ENCODE measurements around the gene SPTY2D1.

DNA sequence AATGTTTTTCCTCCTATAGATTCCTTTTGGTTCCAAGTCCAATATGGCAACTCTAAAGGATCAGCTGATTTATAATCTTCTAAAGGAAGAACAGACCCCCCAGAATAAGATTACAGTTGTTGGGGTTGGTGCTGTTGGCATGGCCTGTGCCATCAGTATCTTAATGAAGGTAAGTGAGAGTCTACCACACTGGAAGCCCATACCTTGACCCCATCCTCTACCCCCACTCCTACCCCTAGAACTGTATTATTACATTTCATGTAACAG is 2.4 kb downstream of the LDHA start:
- PRO-cap, 3 experiments: no peak in any of the 3 experiments
- RAMPAGE, long total RNA: no peak

- PRO-cap, 3 experiments: no peak in any of the 3 experiments
- RAMPAGE, long total RNA: no peak
These were observed 4.2 kb upstream of the LDHC start for GRCh38 chr11:18407851-18408438.

GRCh38 chr11:18483797-18484251 is 28.2 kb downstream of the LDHAL6A start:
- PRO-cap, 3 experiments: no peak in any of the 3 experiments
- RAMPAGE, long total RNA: no peak

- PRO-cap, 3 experiments: no peak in any of the 3 experiments
- RAMPAGE, long total RNA: no peak
These were observed 6.1 kb downstream of the MISFA start for GRCh38 chr11:18605323-18606377.

DNA sequence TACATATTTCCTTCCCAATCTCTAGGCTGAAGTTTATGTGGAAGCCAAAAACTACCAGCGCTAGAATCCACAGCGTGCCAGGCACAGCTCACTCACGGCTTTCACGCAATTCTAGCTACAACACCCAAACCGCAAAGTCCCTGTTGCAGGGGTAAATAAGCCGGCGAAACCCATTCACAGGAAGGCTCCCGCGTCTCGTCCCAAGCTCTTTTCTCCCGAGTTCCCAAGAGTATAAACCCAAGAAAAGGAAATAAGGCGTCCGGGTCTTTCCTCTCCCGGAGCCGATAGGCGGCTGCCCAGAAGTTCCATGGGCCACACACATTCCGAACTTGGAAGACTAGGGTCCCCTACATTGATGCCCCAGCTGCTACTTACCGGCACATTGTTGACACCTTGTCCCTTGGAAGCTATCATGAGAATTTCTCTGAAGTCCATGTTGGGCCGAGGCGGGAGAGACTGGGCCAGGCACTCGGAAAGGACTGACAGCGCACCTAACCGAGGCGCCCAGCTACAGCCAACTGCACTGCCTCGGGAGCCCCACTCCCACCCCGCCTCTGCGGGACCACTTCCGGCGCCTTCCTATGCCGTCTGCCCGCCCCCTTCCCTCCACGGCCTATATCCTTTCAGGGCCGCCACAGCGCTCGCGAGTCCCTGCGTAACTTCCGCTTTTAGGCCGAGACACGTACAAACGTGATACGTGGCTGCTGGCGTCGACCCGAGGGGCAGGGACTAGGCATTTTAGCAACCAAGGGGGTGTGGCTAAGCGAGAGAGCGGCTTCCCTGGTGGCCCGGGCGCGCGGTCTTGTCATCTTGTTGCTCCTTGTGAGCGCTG is at the start of gene SPTY2D1:
Gene SPTY2D1 (minus strand): TSS at position 520 of the 832 bp plus-strand sequence.
- PRO-cap, 3 experiments: peak in 3 of 3 experiments; most common plus-strand start position 748 of the sequence (in 2); most common minus-strand start position 556 of the sequence (in 3)
- RAMPAGE, long total RNA: no peak

DNA sequence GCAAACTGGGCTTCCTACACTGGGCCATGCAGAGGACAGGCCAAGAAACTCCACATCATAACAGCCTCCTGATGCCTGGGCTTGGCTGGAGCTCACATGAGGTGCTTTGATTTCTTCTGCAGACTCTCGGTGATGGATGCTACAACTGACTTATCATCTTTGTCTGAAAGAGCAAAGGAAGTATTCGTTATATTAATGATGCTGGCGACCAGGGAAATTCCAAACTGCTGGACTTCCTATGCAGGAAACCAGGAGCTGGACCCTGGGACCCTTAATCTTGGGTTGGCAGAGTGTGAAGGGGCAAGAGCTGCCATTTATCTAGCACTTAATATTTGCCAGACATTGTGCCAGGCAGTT is 5.8 kb downstream of the TMEM86A start:
- PRO-cap, 3 experiments: no peak in any of the 3 experiments
- RAMPAGE, long total RNA: no peak

- PRO-cap, 3 experiments: no peak in any of the 3 experiments
- RAMPAGE, long total RNA: no peak
These were observed 9.0 kb downstream of the TMEM86A start for GRCh38 chr11:18707515-18708096.

DNA sequence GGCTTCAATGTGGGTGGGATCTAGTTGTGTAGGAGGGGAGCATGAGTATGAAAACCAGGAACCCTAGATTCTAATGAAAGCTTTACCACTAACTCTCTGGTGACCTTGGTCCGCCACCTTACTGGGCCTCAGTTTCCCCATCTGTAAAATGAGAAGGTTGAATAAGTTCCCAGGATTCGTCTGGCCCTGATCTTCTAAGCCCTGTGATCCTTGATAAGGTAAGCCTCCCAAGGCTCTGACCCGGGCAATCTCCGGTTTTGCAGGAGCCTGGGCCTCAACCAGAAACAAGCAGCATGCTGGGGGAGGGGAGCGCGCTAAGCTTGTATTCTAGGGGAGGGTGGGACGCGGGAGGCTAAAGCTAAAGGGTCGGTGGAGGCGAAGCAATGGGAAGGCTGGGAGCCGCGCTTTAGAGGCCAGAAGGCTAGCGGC is 868 bp downstream of the PTPN5 start:
- PRO-cap, 3 experiments: no peak in any of the 3 experiments
- RAMPAGE, long total RNA: no peak

DNA sequence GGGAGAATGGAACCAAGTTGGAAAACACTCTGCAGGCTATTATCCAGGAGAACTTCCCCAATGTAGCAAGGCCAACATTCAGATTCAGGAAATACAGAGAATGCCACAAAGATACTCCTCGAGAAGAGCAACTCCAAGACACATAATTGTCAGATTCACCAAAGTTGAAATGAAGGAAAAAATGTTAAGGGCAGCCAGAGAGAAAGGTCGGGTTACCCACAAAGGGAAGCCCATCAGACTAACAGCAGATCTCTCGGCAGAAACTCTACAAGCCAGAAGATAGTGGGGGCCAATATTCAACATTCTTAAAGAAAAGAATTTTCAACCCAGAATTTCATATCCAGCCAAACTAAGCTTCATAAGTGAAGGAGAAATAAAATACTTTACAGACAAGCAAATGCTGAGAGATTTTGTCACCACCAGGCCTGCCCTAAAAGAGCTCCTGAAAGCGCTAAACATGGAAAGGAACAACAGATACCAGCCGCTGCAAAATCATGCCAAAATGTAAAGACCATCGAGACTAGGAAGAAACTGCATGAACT is 19.6 kb downstream of the ZDHHC13 start:
- PRO-cap, 3 experiments: no peak in any of the 3 experiments
- RAMPAGE, long total RNA: no peak

GRCh38 chr11:19193860-19194407 is 7.8 kb downstream of the CSRP3 start:
- PRO-cap, 3 experiments: no peak in any of the 3 experiments
- RAMPAGE, long total RNA: no peak

DNA sequence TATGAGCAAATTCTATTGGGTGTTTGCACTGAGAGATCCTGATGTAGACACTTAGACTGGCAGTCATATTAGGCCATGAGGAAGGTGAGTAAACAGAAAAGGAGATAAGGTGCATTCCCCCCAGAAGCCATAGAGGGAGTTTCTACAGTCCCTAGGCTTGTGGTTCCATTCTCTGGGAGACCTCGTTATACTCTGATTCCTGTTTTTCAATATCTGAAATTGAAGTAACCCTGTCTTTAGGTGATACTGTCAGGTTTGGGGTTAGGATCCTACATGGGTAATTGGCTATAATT is 101.4 kb upstream of the E2F8 start:
- PRO-cap, 3 experiments: no peak in any of the 3 experiments
- RAMPAGE, long total RNA: no peak

DNA sequence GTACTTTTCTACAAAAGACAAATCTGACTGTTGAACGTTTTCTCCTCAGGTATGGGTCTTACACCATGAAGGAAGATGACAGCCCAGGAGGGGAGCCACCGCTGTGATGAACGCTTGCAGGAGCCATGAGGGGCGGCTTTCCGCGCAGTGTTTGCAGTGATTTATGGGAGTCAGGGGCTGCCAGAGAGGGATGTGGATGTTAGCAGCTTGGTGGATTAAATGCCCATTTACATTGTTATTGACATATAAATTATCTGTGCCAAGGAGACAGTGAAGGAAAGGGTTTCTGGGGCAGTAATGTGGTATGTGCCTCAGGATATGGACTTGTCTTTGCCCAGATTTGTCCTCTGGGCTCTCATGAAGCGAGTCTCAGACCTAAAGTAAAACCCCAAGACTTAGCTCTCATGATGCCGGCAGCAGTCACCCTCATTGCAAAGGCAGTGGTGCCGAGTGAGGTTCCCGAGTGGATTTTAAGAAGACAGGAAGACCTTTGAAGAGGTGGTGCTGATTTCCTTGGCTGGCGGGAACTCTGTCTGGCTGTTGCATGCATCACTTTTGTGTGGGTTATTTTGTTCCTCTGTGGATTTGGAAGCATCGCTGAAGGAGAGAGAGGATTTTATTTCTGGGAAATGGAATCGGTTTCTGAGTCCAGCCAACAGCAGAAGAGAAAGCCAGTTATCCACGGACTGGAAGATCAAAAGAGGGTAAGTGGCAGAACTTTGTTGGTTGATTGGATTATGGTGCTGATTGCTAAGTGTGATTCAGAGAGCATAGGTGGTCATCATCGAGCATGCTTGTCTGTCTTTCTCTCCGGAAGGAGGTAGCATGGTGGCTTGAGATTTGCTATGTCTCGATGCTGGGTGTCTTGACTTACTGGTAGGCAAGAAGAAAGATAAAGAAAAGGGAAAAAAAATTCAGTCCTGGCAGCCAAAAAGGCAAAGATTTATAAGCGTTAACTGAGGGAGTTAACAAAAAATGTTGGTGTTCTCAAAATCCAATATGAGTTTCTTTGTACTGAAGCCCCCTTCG is 109.9 kb upstream of the E2F8 start:
- PRO-cap, 3 experiments: no peak in any of the 3 experiments
- RAMPAGE, long total RNA: no peak

DNA sequence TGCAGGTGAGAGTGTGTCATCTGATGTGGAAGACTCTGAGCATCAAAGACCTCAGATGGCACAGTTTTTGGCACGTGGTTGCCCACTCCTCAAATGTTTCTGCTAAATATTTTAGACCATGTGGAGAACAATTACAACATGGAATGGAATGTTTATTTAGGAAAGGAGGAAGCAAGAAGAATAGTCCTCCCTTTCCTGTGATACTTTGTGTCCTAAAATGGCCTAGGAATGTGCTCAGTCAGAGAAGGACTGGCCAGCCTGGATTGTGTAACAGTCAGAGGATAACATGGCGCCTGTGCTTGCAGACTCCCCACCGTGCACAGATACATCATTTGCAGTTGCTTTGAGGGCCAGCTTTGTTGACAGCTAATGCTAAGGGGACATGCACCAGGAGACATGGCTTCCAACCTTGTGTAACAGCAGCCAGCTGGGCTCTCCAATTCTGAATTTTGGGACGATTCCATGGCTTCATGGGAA is 129.7 kb upstream of the E2F8 start:
- PRO-cap, 3 experiments: no peak in any of the 3 experiments
- RAMPAGE, long total RNA: no peak

DNA sequence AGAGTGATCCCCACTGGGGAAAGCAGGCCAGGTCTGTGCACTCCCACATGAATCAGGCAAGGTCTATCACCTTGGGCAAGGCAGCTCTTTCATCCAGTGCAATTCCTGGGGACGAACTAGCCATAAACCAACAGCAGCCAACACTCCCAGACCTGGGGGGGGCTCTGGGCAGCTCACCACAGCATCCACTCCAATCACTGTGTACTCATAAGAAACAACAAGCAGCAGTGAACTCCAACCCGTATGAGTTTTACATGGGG is 157.4 kb upstream of the NAV2 start:
- PRO-cap, 3 experiments: no peak in any of the 3 experiments
- RAMPAGE, long total RNA: no peak

- PRO-cap, 3 experiments: no peak in any of the 3 experiments
- RAMPAGE, long total RNA: no peak
These were observed 116.5 kb upstream of the NAV2 start for GRCh38 chr11:19595817-19596885.

- PRO-cap, 3 experiments: no peak in any of the 3 experiments
- RAMPAGE, long total RNA: no peak
These were observed 17.8 kb downstream of the NAV2 start for GRCh38 chr11:19730285-19730959.

GRCh38 chr11:19760660-19761586 is 48.3 kb downstream of the NAV2 start:
- PRO-cap, 3 experiments: no peak in any of the 3 experiments
- RAMPAGE, long total RNA: no peak

DNA sequence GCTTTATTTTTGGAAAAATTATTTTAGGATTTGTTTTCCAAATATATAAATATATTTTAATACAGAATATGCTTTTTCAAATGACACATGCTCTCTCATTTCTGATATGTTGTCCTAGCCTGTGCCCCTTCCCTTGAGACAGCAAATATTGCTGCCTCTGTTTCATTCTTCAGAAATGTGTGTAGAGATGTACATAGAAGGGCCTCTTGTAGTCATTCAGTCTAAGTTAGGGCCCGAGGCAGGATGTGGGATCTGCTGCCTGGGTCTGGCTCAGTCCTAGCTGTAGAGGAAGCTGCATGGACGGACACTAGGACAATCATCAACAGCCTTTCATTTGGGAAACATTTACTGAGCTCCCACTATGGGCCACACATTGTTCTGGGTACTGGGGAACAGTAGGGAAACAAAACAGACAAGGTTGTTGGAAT is 62.5 kb downstream of the NAV2 start:
- PRO-cap, 3 experiments: no peak in any of the 3 experiments
- RAMPAGE, long total RNA: no peak

- PRO-cap, 3 experiments: no peak in any of the 3 experiments
- RAMPAGE, long total RNA: no peak
These were observed 183.7 kb downstream of the DBX1 start for GRCh38 chr11:19976451-19977018.

DNA sequence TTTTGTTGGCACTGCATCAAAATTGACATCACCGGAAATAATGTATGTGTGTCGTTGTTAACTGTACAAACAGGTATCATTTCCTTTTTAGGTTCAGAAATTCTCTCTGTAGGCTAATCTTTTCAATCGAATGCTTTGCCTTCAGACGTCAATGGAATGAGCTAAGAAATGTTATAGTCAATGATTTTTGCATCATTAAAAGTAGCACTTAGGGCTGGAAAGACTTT is 137.9 kb downstream of the DBX1 start:
- PRO-cap, 3 experiments: no peak in any of the 3 experiments
- RAMPAGE, long total RNA: no peak